Liver (tissue), 9 donors: ENCODE results near the gene SYT1.

- PRO-cap, 5 experiments, result no peak in any of the 5 experiments
- RAMPAGE, long total RNA, 2 experiments, result no peak in any of the 2 experiments
- RRBS, result no CpG with 5 or more reads among the region's 7 CpGs
Measured at GRCh38 chr12:74539507-74540011, 1.9 kb downstream of the ATXN7L3B start.

GRCh38 chr12:75665955-75666747 lies 154.7 kb upstream of the KRR1 start:
- PRO-cap, 5 experiments, result peak in 5 of 5 experiments; most common minus-strand start chr12:75666411 (in 5)
- RAMPAGE, long total RNA, 2 experiments, result no peak in any of the 2 experiments
- RRBS, result no CpG with 5 or more reads among the region's 3 CpGs

DNA sequence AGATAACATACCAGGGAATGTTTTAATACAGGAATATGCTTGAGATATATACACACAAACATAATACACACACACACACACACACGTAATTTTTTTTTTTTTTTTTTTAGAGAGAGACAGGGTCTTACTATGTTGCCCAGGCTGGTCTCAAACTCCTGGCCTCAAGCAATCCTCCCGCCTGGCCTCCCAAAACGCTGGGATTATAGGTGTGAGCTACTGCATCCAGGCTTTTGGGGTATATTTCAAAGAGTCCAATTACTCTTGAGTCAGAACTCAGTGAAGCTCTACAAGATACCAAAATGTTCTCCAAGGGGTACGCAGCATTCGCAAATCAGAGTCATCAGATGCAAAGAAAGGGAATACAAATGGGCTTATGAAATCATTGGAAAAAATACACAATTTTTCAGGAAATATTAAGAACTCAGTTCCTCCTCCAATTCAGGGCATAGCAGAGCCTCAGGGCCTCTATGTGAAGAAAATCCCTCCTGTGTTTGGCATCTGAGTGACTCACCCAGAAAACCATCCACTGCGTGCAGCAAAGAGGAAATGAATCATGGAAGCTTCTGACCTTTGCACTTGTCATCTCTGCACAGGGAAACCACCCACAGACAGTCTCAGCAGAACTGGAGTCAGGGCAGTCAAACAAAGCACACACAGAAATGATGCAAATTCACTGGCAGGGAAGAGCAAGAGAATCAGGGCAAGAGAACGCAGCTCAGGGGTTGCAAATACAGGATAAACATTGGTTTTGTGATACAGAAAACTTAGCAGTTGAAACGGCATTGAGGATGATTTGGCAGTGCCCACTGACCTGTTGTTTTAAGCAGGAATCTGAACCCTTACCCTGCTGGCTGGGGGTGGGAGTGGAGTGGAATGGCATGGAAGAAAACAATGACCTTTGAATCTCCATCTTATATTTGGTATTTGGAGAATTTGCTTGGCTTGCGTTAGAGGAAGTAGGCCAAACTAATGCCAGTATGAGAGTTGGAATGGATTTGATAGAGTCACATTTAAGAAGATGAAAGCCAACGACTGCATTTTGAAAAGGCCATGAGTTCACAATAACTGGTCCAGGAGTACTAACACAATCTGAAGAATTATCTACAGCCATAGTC lies 106.6 kb downstream of the NAP1L1 start:
- PRO-cap, 5 experiments, result peak in 3 of 5 experiments; most common plus-strand start position 620 of the sequence (in 1); most common minus-strand start position 493 of the sequence (in 3)
- RAMPAGE, long total RNA, 2 experiments, result no peak in any of the 2 experiments
- RRBS, result no CpG with 5 or more reads among the region's 10 CpGs

DNA sequence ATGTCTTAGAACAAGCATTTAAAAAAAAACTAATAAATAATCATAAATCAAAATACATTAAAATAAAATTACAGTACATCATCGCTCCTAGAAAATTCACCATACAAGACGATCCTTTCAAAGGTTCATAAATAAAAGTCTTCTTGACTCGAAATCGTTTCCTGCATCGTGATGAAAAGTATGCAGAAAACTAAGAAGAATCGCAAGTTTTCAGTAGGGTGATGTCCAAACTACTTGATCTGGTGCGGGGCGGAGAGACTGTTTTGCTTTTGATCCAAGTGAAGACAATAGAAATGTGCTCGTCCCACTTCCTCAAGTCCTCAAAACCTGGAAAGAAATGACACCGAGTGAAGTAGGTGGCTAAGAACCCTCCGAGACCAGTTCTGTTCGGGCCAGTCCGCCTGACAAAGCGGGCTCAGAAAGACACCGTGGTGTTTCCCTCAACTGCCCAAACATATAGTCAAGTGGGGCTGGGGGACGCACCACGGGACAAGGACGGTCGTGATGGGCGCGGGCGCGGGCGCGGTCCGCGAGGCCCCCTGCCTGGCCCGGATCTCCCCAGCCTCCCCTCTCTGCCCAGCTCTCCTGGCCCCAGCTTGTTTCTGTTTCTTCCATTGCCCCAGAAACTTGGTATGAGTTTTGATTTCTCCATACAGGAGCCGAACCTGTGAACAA lies 54.6 kb downstream of the NAP1L1 start:
- PRO-cap, 5 experiments, result peak in 1 of 5 experiments; most common plus-strand start position 380 of the sequence (in 1)
- RAMPAGE, long total RNA, 2 experiments, result no peak in any of the 2 experiments
- RRBS, result no CpG with 5 or more reads among the region's 29 CpGs

GRCh38 chr12:76542326-76542764 lies 17.2 kb downstream of the OSBPL8 start:
- PRO-cap, 5 experiments, result no peak in any of the 5 experiments
- RAMPAGE, long total RNA, 2 experiments, result no peak in any of the 2 experiments

DNA sequence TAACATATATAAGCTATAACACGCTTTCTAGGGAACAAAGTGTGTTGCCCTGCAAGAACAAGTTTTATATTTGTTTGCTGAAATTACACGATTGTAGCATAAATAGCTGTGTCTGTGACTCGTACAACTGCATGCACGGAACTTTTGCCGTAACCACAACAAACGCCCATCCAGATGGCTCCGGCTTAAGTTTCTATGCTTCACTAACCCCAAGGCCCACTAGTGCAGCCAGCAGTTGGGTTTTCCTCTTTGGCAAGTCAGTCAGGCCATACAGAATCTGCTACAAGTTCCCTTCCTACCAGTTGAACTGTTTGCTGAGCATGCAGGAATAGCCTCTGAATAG lies 12.1 kb downstream of the CSRP2 start:
- PRO-cap, 5 experiments, result no peak in any of the 5 experiments
- RAMPAGE, long total RNA, 2 experiments, result no peak in any of the 2 experiments
- RRBS, result no CpG with 5 or more reads among the region's 7 CpGs

DNA sequence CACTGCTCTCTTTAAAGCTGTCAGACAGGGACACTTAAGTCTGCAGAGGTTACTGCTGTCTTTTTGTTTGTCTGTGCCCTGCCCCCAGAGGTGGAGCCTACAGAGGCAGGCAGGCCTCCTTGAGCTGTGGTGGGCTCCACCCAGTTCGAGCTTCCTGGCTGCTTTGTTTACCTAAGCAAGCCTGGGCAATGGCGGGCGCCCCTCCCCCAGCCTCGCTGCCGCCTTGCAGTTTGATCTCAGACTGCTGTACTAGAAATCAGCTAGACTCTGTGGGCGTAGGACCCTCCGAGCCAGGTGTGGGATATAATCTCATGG lies 113.4 kb upstream of the E2F7 start:
- PRO-cap, 5 experiments, result no peak in any of the 5 experiments
- RAMPAGE, long total RNA, 2 experiments, result no peak in any of the 2 experiments
- RRBS, result no CpG with 5 or more reads among the region's 7 CpGs

GRCh38 chr12:78864125-78864527 lies 448 bp upstream of the SYT1 start:
- PRO-cap, 5 experiments, result no peak in any of the 5 experiments
- RAMPAGE, long total RNA, 2 experiments, result no peak in any of the 2 experiments
- RRBS, result 12% methylated on average over 4 of the region's 11 CpGs

- PRO-cap, 5 experiments, result peak in 4 of 5 experiments; most common minus-strand start chr12:78864583 (in 4)
- RAMPAGE, long total RNA, 2 experiments, result start-site peak on the plus strand in 2 of 2 experiments, at chr12:78864717-78864809 at its widest, 8 to 37 reads per replicate
- RRBS, result no CpG with 5 or more reads among the region's 50 CpGs
Measured at GRCh38 chr12:78864528-78865497, at the start of gene SYT1. SYT1 (plus strand) TSS chr12:78864774.

- PRO-cap, 5 experiments, result no peak in any of the 5 experiments
- RAMPAGE, long total RNA, 2 experiments, result no peak in any of the 2 experiments
- RRBS, result no CpG with 5 or more reads among the region's 3 CpGs
Measured at GRCh38 chr12:79455172-79455722, 235.5 kb downstream of the PAWR start.

GRCh38 chr12:79711752-79712069 lies 20.9 kb upstream of the PAWR start:
- PRO-cap, 5 experiments, result no peak in any of the 5 experiments
- RAMPAGE, long total RNA, 2 experiments, result no peak in any of the 2 experiments
- RRBS, result no CpG with 5 or more reads among the region's 10 CpGs

DNA sequence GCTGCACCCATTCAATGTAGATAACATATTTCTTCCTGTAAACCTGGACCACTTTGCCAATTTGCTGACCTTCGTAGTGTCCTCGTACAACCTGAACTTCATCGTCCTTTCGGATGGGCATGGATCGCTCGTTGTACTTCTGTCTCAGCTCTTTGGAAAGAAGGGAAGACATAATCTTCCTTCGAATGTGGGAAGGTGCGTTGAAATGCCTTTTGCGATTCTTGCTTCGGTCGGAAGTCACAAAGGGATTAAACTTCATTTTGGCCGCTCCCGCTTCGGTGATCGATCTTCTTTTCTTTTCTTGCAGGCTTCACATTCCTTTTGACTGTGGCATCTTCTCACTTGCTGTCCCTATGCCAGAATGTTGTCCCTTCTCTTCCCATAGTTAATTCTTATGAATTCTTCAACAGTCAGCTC lies 3.7 kb downstream of the OTOGL start:
- PRO-cap, 5 experiments, result no peak in any of the 5 experiments
- RAMPAGE, long total RNA, 2 experiments, result no peak in any of the 2 experiments
- RRBS, result no CpG with 5 or more reads among the region's 15 CpGs

DNA sequence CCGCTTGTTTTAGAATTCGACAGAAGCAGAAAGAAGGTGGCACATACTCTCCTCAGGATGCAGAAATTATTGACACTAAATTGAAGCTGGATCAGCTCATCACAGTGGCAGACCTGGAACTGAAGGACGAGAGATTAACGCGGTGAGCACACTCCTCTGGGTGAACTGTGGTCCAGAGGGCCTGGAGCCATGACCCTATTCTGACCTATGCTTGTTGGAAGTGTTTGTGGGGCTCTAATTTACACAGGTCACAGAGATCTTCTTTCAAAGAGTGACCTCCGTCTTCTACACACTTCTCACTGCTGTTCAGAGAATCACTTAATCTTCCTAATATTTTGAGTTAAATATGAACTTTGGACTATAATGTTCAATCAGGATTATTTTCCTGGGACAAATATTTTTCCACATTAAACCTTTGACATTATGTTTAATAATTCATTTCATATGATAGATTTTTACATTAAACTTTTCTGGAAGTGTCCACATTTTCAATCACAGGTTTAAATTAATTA lies 72.4 kb upstream of the MYF6 start:
- PRO-cap, 5 experiments, result peak in 1 of 5 experiments; most common minus-strand start position 121 of the sequence (in 1)
- RAMPAGE, long total RNA, 2 experiments, result no peak in any of the 2 experiments
- RRBS, result no CpG with 5 or more reads among the region's 6 CpGs

GRCh38 chr12:81086233-81086829 lies 8.5 kb downstream of the ACSS3 start:
- PRO-cap, 5 experiments, result peak in 2 of 5 experiments; most common plus-strand start chr12:81086588 (in 1); most common minus-strand start chr12:81086481 (in 2)
- RAMPAGE, long total RNA, 2 experiments, result no peak in any of the 2 experiments
- RRBS, result no CpG with 5 or more reads among the region's 4 CpGs

- PRO-cap, 5 experiments, result no peak in any of the 5 experiments
- RAMPAGE, long total RNA, 2 experiments, result no peak in any of the 2 experiments
- RRBS, result no CpG with 5 or more reads among the region's 4 CpGs
Measured at GRCh38 chr12:81800877-81801340, 41.8 kb upstream of the PPFIA2 start.

- PRO-cap, 5 experiments, result no peak in any of the 5 experiments
- RAMPAGE, long total RNA, 2 experiments, result no peak in any of the 2 experiments
- RRBS, result no CpG with 5 or more reads among the region's 34 CpGs
Measured at GRCh38 chr12:85317789-85318683, 38.0 kb downstream of the ALX1 start.

DNA sequence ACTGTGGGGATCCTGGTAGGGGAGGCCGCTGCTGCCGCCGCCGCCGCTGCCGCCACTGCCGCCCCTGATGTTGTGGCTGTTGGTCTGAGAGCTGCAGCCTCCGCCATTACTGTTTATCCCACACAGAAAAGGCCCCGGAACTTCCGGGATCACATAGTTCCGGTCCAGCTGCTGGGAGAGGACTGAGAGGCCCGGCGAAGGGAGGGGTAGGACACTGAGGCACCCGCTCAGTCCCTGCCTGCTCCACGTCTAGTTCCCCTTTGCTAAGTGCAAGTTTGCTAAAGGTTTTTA lies 244.8 kb downstream of the C12orf50 start:
- PRO-cap, 5 experiments, result no peak in any of the 5 experiments
- RAMPAGE, long total RNA, 2 experiments, result no peak in any of the 2 experiments
- RRBS, result no CpG with 5 or more reads among the region's 15 CpGs

GRCh38 chr12:88454623-88454859 lies 125.7 kb downstream of the KITLG start:
- PRO-cap, 5 experiments, result no peak in any of the 5 experiments
- RAMPAGE, long total RNA, 2 experiments, result no peak in any of the 2 experiments
- RRBS, result no CpG with 5 or more reads among the region's 2 CpGs

GRCh38 chr12:88925840-88926039 lies 345.5 kb upstream of the KITLG start:
- PRO-cap, 5 experiments, result no peak in any of the 5 experiments
- RAMPAGE, long total RNA, 2 experiments, result no peak in any of the 2 experiments
- RRBS, result no CpG with 5 or more reads among the region's 2 CpGs

- PRO-cap, 5 experiments, result no peak in any of the 5 experiments
- RAMPAGE, long total RNA, 2 experiments, result no peak in any of the 2 experiments
- RRBS, result no CpG with 5 or more reads among the region's 3 CpGs
Measured at GRCh38 chr12:89081170-89081597, 271.1 kb downstream of the DUSP6 start.